Progenitor cell of endocrine pancreas (in vitro differentiated cells): Measurements from ENCODE around the genes KRT24, KRT20, KRTAP1-4, KRTAP1-3, KRTAP9-4, KRT33A and KRT16.

DNA sequence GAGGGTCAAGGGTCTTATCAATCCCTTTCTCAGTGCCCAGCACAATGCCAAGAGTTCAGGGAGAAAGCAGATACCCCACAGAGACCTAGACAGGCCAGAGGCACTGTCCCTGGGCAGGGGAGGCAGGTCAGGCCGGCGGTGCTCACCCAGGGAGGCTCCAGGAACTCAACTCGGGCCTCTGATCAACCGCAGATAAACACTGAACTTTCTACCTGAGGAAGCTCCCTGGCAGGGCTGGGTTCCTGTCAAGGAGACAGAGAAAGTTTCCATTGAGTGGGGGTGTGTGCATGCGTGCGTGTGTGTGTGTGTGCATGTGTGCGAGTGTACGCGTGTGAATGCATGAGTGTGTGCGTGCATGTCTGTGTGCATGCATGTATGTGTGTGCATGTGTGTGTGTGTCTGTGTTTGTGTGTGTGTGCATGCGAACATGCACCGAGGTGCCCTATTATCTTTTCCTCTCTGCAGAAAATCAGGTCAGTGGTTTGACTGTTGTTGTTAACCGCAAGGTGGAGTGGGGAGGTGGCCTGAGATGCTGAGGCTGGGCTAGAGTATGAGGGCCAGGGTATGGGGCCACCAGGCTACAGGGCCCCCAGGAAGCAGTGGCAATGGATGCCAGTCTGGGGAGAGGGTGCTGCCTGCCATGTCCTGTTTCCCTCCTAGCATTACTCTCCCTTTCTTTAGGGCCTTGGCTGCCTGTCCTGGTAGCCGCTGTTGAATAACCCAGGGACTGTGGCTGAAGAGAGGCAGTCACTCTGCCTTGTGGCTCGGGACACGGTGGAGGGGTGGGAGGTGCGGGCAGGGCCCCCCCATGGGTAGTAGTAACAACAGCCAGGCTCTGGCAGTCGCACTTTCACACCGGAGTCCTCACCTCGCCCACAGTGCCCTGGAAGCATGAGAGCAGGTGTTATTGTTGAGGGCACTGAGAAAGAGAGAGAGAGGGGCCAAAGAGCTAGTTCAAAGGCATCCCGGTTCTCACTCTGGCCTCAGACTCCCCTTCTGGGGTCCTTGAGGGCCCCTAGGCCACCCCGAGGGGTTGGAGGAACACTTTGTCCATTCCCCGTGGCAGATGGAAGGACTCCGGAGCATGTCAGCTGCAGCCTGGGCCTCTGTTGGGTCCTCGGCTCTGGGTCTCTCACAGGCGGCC lies 23.9 kb downstream of the CCR7 start:
- PRO-cap: no peak

GRCh38 chr17:40543567-40544150 lies 21.6 kb downstream of the CCR7 start:
- PRO-cap: no peak

DNA sequence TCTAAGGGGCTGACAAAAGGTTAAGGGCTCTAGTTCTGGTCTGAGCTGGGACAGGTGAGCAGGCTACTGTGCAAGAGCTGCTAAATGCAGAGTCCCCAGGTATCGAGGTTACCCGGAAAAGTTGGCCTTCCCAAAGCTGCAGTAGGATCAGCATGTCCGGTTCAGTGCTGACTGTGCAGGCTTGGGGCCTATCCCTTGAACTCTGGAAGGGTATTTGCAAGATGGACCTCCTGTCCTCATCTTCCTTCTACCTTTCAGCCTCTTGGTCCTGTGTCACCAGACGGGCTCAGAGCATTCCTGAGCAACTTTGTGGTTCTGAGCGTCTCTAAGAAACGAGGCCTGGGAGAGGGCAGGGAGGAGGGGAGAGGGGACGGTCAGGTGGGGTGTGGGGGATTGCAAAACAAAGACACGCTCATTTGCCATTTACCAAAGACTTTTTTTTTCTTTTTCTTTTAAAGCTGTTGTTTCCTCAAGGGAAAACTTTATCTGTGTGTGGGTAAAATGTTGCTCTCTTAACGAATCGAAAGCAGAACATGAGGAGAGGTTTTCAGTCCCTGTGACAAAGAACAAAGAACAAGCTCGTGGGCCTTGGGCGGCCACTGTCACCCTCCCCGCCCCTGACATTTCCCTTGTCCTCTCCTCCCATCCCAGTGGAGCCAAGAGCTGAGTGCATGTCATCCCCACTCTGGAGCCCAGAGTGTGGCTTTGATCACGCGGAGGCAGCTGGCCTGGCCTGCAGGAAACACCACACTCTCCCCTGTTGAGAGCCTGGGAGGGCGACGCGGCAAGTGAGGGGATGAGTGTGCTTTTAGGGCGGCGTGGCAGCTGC lies 11.7 kb downstream of the CCR7 start:
- PRO-cap: no peak

GRCh38 chr17:40602601-40603294 lies 37.5 kb upstream of the CCR7 start:
- PRO-cap: no peak

- PRO-cap: no peak
Observed at GRCh38 chr17:40642166-40642904, 5.3 kb downstream of the SMARCE1 start.

DNA sequence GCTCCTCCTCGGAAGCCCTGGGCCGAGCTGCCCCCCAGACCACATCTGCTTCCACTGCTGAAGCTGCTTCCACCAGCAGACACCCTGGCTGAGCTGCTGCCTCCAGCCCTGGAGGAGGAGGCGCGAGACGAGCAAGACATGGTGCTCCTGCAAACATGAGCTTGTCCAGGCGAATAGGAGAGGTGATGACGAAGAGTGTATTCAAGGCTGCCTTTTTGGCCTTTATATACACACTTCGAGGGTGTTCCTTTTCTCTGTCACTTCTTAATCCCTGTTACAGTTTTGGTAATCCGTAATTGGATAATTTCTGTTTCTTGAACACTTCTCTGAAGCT lies at the start of gene KRT24:
TSS of gene KRT24 (minus strand) at position 199 of the 334 bp plus-strand sequence.
- PRO-cap: no peak

DNA sequence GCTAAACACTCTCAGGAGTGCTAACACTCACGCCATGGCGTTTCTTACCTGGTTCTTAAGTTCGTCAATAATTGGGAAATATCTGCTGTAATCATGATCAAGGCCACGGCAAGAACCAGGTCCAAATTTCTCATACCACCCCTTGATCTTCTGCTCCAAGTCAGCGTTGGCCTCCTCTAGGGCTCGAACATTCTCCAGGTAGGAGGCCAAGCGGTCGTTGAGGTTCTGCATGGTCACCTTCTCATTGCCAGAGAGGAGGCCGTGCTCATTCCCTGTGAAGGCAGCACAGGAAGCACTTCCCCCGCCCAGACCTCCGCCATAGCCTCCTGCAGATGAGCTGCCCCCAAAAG lies 373 bp downstream of the KRT27 start:
- PRO-cap: no peak

DNA sequence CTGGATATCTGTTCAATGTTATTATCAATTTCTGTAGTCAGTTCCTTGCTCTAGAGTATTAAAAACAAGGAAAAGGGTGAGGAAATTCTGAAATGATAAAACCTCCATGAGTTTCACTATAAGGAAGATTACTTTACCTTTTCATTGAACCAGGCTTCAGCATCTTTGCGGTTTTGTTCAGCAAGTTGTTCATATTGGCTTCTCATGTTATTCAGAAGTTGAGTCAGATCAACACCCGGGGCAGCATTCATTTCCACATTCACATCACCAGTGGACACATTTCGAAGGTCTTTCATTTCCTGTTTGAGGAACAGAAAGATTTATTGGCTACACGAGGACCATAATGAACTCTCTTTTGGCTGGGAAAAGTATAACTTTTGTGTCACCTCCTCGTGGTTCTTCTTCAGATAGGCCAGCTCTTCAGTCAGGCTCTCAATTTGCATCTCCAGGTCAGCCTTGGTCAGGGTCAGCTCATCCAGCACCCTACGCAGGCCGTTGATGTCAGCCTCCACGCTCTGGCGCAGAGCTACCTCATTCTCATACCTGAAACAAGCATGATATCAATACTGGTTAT lies 2.2 kb downstream of the KRT10 start:
- PRO-cap: no peak

GRCh38 chr17:40866718-40867210 lies 259 bp downstream of the KRT12 start:
- PRO-cap: no peak

DNA sequence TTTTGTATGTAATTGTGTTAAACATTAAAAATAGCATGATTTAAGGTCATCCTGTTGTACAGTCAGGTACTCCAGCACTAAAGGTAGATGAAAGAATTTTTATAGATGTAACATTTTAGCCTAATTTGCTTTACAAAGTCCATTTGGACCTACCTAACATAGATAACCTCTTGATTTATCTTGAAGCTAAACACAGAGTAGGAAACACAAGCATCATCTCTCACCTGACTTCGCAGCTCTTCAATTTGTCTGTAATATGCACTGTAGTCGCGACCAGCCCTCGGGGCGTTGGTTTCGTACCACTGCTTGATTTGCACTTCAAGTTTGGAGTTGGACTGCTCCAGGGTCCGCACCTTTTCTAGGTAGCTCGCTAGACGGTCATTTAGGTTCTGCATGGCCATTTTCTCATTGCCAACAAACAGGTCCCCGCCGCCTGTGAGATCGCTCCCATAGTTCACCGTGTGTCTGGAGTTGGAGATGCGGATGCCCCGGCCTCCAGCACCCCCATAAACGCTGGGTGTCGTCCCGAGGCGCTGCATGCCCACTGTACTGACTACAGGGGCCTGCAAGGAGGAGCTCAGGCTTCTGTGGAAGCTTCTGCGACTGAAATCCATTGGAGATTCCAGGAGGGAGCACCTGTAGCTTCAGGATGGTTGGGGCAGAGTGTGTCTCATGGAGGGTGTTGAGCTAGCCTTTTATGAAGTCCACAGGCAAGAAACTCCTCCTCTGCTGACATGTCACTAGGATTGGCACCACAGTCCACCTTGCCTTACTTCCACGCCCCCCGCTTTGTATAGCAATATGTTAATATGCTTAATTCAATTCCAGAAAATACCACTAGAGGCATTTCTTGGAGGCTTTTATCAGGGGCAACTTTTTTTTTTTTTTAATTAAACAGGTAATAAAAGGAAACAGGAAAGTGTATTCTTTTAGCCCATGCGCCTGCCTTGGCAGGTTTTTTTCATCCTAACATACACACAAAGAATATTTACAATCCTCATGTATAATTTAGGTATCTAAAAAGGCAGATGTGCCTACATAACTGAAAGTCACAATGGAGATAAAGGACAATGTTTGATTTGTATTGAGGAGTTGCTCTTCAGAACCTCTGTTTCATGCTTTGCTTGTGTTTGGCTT lies at the start of gene KRT20:
TSS of gene KRT20 (minus strand) at position 671 of the 1,137 bp plus-strand sequence.
- PRO-cap: no peak

- PRO-cap: no peak
Observed at GRCh38 chr17:41029890-41030408, at the start of gene KRTAP1-4. TSS of gene KRTAP1-4 (minus strand) at chr17:41030195.

DNA sequence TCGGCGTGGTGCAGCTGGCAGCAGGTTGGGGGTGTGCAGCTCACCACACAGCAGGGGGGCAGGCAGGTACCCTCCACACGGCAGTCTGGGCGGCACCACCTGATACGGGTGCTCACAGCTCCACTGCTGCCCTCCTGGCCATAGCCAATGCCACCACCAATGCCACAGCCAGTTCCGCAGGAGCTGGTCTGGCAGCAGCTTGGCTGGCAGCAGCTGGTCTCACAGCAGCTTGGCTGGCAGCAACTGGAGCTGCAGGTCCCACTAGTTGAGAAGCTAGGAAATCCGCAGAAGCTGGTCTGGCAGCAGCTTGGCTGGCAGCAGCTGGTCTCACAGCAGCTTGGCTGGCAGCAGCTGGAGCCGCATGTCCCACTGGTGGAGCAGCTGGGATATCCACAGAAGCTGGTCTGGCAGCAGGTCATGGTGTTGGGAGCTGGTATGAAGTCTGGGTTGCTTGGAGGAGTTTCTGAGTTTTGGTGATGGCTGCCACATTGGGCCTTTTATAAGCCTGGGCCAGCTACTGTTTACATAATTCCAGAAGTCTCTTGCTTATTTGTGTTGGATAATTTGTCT lies at the start of gene KRTAP1-3:
TSS of gene KRTAP1-3 (minus strand) at position 472 of the 570 bp plus-strand sequence.
- PRO-cap: no peak

- PRO-cap: no peak
Observed at GRCh38 chr17:41249397-41249948, at the start of gene KRTAP9-4. TSS of gene KRTAP9-4 (plus strand) at chr17:41249687.

GRCh38 chr17:41350600-41351012 lies at the start of gene KRT33A:
TSS of gene KRT33A (minus strand) at chr17:41350828.
- PRO-cap: no peak

- PRO-cap: no peak
Observed at GRCh38 chr17:41492374-41492948, 2.8 kb upstream of the KRT36 start.

DNA sequence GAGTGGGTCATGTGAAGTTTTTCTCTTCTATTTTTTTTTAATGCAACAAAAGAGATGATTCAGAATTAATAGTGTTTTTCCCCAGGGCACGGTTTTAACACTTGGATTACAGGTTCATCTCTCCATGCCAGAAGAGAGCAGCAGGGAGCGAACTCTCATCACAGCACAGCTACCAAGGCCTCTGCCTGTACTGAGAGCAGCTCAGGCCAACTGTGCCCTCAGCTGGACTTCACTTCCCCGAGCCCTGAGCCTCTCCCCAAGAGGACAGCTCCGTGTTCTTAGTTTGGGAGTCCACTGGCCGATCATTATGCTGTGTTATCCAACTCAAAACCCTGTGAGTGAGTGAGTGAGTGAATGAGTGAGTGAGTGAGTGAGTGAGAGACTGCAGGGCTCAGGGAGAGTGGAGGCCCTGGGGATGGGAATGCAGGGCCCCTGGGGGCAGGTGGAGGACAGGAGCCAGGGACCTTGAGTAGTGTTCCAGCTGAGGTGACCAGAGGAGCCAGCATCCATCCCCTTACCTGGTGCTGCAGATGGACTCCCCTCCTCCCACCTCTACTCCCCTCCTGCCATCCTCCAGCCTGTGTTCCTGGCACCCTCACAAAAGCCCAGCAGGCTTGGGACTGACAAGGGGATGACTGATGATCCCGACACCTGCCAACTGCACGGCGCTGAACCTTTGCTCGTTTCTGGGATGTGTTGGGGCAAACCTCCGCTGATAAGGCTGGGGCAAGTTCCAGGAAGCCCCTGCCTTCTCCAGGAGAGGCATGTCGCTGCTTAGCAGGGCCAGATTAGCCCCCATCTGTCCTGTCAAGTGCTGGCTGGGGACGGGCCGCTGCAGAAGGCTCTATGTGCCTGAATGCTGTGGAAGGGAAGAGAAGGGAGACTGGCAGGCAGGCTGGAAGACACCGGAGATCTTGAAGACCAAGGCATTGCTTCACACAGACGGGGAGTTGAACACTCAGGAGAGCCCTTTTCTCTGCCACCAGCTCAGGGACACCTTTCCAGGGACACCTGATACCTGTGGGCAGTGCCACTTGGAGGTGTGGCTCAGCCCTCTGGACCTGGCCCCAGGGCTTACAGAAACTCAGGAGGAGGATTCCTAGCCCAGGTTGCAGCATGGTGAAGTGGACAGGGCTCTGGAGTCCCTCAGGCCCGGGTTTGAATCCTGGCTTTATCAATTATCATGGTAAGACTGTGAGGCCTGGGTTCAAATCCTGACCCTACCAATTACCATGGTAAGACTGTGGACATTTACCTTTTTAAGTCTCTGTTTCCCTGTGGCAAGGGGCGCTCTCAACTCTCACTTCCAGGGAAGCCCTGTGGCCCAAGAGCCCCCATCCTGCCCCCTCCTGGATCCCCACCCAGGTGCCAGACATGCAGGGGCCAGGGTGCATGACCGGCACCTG lies 827 bp upstream of the KRT15 start:
- PRO-cap: no peak

GRCh38 chr17:41527123-41527452 lies 1.0 kb downstream of the KRT19 start:
- PRO-cap: bidirectional peak, plus-strand start at chr17:41527157, minus-strand start at chr17:41526960

DNA sequence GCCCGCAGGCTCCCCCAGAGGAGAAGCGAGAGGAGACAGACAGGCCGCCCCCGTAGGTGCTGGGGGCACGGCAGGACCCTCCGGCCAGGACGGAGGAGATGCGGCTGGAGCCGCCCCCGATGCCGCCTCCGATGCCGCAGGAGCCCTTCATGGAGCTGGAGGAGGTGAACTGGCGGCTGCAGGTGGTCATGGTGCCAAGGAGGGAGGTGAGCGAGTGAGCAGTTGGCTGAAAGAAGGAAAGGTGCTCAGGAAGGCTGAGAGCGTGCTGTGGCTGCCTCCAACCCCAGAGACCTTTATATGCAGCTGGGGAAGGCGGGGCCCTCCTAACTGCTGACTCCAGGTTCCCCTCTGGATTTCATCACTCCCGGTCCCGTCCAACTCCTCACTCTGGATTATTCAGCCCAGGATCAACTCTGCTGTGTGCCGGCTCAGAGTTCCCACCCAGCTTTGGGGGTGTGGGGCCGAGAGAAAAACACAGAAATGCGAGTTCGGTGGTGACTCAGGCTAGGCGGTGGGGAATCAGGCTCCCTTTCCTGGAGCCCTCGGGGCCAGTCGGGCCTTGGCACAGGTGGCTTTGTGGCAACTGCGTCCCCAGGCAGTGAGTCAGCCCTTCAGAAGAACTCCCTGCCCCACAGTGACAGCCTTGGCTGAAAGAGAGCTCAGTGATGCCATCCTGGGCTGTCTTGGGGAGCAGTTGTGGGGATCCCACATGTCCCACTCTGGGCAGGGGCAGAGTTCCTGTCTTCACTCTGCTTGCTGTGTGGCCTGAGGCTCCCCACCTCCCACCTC lies at the start of gene KRT16:
TSS of gene KRT16 (minus strand) at position 269 of the 789 bp plus-strand sequence.
- PRO-cap: no peak

DNA sequence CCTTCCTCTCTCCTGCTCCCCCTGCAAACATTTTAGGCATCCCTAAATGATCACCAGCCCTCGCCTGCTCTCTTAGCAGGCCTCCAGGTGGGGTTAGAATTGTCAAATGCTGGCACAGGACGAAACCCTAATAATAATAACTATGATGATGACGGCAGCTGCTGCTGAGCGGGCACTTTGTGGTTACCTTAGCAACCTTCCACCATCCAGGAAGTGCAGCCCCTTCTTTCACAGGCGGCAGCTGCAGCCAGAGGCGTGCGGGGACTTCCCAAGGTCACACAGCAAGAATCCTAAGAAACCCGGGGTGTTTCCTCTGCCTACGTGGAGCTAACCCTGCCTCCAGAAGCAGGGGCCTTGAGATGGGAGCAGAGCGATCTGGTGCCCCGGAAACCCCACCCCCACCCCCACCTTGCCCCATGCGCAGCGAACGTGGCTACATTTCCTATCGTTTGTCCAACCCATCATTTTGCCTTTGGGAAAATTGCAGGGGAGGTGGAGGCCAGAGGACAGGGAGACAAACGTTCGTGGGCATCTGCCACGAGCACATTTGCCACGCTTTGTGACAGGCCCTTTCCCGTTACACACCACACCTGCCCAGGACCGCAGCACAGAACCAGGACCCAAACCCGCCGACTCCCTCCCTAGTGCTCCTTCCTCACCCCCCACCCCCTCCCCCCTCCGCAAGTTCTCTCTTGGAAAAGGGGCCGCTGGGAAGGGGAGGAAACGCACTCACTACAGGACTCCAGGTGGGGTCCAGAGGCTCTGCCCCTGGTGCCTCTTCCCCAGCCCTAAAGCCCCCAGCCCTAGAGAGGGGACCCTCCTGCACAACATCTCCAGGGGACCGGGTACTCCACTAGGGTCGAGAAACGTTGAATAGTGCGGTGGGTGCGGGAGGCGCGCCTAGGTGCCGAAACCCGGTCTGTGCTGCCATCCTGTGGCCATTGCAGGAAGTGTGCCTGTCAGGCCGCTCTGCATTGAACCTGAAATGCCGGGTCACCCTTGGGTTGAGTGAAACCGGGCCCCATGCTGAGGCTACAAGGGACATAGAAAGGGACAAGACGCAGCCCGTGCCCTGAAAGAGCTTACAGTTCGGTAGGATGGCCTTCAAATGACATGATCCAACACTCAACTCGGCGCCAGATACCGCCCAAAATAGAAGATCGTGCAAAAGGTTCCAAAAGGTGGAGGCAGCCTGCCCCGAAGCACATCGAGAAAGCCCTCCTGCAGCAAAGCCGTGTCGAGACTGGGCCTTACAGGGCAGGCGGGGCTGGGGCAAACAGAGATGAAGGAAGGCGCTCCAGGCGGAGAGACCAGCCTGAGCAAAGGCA lies 22.0 kb upstream of the EIF1 start:
- PRO-cap: bidirectional peak, plus-strand start at position 1,024 of the sequence, minus-strand start at position 875 of the sequence

DNA sequence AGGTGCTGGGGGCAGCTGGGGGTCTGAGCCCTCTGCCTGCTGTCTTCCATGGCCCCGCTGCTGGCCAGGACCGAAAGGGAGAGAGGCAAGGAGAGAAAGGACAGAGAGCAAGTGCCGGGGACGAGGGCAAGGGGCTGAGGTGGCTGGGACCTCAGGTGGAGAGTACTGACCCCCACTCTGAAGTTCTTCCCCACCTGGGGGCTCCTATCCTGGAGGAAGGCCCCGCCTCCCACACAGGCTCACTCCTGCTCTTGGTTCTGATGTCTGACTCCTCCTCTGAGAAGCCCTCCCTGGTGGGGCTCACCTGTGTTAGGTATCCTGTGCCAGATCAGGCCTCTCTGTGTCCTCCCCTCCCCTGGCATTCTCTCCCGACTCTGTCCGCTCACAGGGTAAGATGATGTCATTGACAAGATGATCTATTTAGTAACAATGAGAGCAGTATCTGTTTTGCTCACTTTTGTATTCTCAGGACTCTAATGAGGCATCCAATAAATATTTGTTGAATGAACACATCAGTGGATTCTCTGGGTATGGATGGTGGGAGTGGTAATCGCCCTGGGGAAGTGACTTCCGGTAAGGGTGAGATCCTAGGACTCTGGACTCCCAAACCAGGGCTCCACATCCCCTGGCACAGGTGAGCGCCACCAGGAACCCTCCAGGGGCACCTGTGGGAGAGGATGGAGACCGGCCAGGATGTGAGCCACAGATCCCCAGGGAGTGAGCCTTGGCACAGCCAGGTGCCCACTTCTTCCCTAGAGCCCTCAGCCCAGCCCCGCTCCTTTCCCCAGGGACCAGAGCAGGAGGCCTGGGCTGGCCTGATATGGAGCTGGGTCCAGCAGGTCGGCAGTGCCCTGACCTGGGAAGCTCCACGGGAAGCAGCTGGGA lies 5.2 kb upstream of the HAP1 start:
- PRO-cap: no peak